REH cell (cell line): ENCODE results near the genes HS3ST2 and PALB2.

DNA sequence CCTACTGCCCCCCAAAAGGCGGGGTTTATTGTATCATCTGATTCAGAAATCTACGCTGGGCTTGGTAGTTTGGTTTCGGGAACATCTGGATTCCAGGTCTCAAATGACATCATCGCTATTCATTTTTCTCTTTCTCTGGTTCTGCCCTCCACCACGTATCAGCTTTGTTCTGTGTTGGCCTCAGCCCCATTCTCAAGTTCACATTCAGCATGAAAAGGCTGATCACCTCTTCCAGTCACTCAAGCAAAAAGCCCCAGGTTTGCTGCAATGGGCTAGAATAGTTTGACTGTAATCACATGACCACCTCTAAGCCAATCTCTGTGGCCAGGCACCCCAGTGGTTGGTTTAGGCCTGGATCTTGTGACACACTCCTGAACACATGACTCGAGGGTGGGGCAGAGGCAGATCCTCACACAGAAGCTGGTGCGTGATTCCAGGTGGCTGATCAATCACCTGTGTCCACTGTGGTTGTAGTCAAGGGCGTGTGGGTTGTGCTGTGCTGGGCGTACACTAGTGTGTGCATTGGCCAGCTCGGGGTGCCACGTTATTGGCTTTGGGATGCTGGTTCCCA is 11.8 kb downstream of the EEF2K start:
- PRO-cap = bidirectional peak, plus-strand start at position 412 of the sequence, minus-strand start at position 250 of the sequence

- PRO-cap = no peak
These were observed 26.4 kb downstream of the EEF2K start for GRCh38 chr16:22232351-22232982.

- PRO-cap = no peak
These were observed 40.0 kb upstream of the POLR3E start for GRCh38 chr16:22256920-22257827.

DNA sequence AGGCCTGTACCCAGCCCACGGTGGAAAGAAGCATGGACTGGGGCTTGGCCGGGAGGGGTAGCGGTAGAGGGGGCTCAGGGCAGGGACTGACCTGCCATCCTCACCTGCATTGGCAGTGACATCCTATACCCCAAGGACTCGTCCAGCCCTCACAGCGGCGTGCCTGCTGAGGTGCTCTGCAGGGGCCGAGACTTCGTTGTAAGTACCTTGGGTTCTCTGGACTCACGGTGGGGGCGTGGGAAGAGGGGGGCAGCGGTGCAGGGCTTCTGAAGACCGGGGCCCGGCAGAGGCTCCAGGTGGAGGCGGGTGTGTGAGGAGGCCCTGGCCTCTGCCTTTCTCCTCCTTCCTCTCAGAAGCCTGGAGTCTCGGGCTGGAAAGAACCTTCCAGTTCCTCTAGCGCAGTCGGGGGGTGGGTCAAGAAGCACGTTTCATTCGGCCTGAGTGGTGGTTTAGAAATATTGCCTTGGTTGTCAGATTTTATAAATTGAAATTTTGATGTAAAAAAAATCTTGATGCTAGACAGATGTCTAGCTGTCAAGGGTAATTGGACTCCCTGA is 25.6 kb downstream of the POLR3E start:
- PRO-cap = no peak

- PRO-cap = no peak
These were observed at the start of gene HS3ST2 for GRCh38 chr16:22813172-22814507. Gene HS3ST2 (plus strand): TSS chr16:22814162.

DNA sequence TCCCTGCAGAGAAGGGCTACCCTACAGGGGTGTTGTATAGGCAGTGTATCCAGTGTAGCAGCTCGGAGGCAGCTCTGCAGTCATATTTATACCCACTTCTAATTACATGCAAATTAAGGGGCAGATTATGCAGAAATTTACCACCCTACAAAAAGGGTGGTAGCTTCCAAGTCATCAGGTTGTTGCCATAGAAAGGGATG is 98.5 kb downstream of the HS3ST2 start:
- PRO-cap = unidirectional peak, minus-strand start at position 59 of the sequence

GRCh38 chr16:23121063-23121640 is 28.1 kb downstream of the USP31 start:
- PRO-cap = no peak

- PRO-cap = no peak
These were observed 18.2 kb downstream of the USP31 start for GRCh38 chr16:23131042-23131519.

- PRO-cap = no peak
These were observed 3.9 kb downstream of the USP31 start for GRCh38 chr16:23144978-23146174.

GRCh38 chr16:23267419-23267618 is 34.8 kb upstream of the SCNN1B start:
- PRO-cap = no peak

GRCh38 chr16:23456445-23456736 is 3.4 kb upstream of the COG7 start:
- PRO-cap = no peak

- PRO-cap = no peak
These were observed 25.5 kb upstream of the COG7 start for GRCh38 chr16:23478323-23479135.

DNA sequence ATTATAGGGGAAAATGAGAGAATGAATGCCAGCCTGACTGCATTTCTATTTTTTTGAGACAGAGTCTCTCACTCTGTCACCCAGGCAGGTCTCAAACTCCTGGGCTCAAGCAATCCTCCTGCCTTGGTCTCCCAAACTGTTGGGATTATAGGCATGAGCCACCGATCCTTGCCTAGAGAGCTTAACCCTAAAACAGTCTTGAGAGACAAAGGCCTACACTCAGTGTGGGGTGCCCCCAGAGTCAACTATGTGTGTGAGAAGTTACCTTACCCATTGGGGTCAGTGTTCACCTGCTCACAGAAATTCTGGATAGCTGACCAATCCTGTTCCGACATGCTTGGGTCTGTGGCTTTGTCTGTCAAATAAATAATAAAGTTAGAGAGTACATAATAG is 14.9 kb downstream of the GGA2 start:
- PRO-cap = no peak

- PRO-cap = no peak
These were observed 7.6 kb downstream of the UBFD1 start for GRCh38 chr16:23564944-23565730.

DNA sequence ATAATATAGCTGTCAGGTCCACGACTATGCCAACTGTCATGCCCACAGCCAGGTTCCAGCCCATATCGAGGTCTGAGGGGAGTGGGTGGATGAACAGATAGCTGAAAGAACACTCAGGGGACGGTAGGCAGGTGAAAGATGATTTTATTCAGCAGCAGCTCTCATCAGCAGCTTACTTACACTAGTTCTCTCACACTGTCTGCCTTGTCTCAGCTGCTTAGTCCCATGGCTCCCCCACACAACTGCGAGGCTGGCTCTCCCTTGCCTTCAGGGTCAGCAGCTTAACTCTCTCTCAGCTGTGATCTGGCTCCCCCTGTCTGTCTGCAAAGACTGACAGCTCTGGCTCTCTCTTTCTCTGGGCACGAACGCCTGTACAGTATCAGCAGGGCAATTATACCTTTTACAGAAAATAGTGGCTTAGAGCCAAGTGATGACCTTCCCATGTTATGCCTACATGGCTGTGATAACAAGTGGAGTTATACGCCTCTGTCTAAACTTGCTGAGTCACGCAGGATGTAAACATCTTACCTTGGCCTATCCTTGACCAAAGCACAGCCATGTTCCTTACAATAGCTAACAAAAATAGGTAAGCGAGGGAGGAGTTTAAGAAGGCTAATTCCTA is 889 bp upstream of the NDUFAB1 start:
- PRO-cap = unidirectional peak, minus-strand start at position 246 of the sequence

DNA sequence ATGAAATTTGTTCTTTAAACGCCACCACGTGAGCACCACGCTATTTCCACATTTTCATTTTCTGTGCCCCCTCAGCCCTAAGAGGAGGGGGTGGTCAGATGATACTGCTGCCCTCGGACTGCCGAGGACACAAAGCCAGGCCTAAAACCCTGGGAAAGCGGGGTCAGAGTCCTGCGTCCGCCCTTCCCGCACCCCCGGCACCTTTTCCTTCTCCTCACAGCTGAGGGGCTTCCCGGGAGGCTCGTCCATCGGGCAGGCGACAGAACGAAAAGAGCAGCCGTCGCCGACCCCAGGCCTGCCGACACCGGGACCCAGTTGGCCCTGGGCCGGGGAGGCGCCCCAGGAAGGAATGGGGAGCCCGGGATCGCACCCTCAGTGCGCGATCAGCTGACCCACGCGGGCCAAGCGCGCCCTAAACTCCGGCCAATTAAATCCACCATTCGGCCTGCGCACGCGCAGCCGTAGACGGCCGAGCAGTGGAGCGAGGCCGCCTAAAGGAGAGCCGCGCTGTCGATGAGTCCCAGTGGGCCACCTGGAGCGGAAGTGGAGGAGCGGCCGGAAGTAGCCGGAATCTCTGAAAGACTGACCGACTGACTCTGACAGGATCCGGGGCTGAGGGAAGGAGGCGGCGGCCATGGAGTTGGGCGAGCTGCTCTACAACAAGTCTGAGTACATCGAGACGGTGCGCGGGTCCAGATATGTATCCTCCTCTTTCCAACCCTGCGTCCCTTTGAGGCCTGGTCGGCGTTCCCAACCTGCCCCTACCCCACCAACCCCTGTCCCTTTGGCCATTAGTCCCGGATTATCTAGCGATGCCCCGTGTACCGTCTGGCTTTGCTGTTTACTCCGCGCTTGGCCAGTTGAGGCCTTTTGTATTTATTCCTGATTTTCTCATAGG is at the start of gene PALB2:
PALB2 (minus strand) TSS at position 402 of the 898 bp plus-strand sequence.
- PRO-cap = unidirectional peak, plus-strand start at position 80 of the sequence; bidirectional peak, plus-strand start at position 605 of the sequence, minus-strand start at position 429 of the sequence

DNA sequence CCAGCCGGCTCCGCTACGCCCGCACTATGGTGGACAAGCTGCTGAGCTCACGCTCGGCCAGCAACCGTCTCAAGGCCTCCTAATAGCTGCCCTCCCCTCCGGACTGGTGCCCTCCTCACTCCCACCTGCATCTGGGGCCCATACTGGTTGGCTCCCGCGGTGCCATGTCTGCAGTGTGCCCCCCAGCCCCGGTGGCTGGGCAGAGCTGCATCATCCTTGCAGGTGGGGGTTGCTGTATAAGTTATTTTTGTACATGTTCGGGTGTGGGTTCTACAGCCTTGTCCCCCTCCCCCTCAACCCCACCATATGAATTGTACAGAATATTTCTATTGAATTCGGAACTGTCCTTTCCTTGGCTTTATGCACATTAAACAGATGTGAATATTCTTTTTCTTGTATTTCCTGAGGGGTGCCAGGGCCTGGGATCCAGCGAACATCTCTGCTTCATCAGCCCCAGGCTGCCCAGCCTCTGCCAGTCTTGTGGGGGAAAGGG is 11.3 kb downstream of the PLK1 start:
- PRO-cap = no peak

DNA sequence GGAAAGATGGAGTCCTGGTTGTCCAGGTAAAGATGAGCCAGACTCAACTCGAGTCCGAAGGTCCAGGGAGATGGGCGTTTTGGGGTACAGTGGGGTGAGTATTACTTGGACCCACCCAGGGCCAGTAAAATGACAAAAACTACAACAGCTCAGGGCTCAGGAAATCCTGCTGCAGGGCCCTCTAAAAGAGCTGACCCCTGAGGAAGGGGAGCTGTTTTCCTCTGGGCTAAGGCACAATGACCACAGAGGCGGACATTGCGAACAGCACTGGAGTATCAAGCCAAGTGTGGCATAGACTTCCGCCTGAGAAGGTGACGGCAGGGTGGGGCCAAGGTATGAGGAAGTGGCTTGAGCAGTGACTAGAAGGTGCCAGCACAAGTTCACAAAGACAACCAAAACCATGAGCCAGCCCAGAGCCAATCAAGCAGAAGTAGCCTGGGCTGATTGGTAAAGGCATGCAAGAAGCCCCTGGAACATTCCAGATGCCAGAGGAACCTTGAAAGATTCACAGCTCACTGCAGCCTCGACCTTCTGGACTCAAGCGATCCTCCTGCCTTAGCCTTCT is 14.0 kb downstream of the ERN2 start:
- PRO-cap = no peak

DNA sequence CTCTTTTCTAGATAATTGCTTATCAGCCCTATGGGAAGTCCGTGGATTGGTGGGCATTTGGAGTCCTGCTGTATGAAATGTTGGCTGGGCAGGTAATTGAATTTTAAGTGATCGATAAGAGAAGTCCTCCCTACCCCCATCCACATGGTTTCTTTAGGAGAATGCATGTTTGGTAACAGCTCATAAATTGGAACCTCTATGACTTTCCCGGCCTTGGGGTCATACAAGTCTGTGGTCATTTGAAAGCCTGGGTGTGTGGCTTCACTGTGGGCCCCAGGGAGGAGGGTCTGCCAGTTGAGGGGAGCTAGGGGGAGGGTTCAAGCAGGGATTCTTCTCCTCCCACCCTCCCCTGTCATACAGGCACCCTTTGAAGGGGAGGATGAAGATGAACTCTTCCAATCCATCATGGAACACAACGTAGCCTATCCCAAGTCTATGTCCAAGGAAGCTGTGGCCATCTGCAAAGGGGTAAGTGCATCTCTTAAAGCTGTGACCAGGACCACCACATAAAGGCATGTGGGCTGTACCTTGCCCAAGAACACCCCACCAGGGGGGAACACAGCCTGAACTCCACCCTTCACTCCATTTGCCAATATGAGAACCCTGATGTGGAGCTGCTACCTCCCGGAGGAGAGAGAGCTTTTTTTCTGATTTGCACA is 70.9 kb upstream of the CACNG3 start:
- PRO-cap = no peak

GRCh38 chr16:24419760-24420273 is 119.5 kb upstream of the RBBP6 start:
- PRO-cap = no peak